Body of pancreas (tissue), 2 donors: ENCODE results near the gene ATR.

DNA sequence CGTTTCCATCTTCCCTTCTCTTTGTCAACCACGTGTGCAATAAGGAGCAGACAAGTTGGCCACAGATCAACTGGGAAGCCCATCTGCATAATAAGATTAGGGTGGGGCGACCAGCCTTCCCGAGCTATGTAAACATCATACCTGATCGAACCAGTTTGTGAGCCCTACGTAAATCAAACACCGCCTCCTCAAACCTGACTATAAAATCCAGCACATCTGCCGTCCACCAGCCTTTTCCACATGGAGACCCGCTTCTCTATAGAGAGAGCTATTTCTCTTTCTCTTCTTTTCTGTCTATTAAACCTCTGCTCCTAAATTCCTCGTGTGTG lies 37.2 kb downstream of the TRIM42 start:
- PRO-cap = no peak
- RAMPAGE, long total RNA, 2 experiments = no peak in any of the 2 experiments

DNA sequence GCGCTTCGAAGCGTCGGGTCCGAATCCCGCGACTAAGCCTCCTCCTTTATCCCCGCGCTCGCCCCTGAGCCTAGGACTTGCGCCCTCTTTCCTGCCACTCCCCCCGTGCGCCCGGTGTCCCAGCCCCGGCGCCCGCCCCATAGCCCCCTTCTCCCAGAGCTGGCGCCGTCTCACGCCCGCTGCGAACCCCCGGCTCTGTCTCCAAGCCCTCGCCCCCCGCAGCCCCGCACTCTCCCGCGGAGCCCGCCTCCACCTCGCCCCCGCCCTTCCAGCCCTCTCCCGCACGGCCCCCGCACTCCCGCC lies 387 bp downstream of the PXYLP1 start:
- PRO-cap = no peak
- RAMPAGE, long total RNA, 2 experiments = no peak in any of the 2 experiments

- PRO-cap = no peak
- RAMPAGE, long total RNA, 2 experiments = no peak in any of the 2 experiments
Measured at GRCh38 chr3:141276340-141276792, 44.7 kb downstream of the PXYLP1 start.

GRCh38 chr3:141313369-141313776 lies 54.9 kb upstream of the ZBTB38 start:
- PRO-cap = no peak
- RAMPAGE, long total RNA, 2 experiments = no peak in any of the 2 experiments

GRCh38 chr3:141370081-141370645 lies 1.9 kb downstream of the ZBTB38 start:
- PRO-cap = no peak
- RAMPAGE, long total RNA, 2 experiments = no peak in any of the 2 experiments

GRCh38 chr3:141385602-141386601 lies 17.6 kb downstream of the ZBTB38 start:
- PRO-cap = no peak
- RAMPAGE, long total RNA, 2 experiments = no peak in any of the 2 experiments

DNA sequence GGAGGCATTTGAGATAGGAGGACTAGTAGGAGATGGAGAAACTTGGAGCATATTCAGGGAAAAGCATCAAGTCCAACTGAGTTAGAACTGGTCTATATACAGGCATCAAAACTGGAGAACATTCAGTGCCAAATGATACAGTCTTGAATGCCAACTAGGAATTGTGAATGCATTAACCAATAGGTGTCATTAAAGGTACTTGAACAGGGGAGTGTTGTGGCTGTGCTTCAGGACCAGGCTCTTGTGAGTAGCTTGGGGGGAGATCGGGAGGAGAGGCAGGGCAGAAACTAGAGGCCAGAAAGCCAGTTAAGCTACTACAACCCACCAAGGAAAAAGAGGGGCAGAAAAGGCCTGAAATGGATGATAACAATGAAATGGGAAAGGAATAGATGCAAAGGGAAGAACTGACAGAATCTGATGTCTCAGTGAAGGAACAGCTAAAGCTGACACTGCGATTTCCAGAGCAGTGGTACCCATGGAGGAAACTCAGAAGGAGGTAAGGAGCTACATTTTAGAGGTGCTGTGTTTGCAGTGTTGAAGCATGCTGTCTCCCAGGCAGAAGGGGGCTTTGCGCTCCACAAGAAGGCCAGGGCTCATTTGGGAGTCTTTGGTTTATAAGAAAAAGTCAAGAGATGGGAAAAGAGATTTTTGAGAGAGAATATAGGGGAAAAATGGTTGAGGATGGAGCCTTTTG lies 37.8 kb downstream of the ZBTB38 start:
- PRO-cap = no peak
- RAMPAGE, long total RNA, 2 experiments = no peak in any of the 2 experiments

DNA sequence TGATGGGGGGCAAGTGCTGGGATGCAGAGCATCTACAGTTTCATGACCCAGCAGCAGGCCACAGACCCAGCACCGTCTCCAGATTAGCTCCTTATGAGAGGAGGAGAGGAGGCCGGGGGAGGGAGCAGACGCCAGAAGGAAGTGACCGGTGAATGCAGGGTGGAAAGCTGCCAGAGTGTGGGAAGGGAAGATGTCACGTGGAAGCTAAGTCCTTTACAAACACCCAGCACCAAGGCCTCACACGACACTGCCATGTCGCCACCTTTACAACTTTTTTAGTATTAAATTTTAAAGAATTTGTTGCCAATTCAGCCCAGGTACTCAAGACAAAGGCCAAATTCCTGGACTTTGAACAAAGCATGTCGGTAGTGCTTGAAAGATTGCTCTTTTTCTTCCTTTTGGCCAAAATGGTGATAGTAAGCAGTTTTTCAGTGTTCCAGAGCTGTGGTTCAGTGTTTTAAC lies 58.1 kb downstream of the ZBTB38 start:
- PRO-cap = no peak
- RAMPAGE, long total RNA, 2 experiments = no peak in any of the 2 experiments

DNA sequence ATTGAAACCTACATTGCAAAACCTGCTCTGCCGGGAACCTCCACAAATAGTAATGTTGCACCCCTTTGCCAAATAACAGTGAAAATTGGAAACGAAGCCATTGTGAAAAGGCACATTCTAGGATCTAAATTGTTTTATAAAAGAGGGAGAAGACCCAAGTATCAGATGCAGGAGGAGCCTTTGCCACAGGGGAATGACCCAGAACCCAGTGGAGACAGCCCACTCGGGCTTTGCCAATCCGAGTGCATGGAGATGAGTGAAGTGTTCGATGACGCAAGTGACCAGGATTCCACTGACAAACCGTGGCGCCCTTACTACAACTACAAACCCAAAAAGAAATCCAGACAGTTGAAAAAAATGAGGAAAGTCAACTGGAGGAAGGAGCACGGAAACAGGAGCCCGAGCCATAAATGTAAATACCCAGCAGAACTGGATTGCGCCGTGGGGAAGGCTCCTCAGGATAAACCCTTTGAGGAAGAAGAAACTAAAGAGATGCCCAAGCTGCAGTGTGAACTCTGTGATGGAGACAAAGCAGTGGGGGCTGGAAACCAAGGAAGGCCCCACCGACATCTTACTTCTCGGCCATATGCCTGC lies 41.9 kb upstream of the RASA2 start:
- PRO-cap = no peak
- RAMPAGE, long total RNA, 2 experiments = no peak in any of the 2 experiments

DNA sequence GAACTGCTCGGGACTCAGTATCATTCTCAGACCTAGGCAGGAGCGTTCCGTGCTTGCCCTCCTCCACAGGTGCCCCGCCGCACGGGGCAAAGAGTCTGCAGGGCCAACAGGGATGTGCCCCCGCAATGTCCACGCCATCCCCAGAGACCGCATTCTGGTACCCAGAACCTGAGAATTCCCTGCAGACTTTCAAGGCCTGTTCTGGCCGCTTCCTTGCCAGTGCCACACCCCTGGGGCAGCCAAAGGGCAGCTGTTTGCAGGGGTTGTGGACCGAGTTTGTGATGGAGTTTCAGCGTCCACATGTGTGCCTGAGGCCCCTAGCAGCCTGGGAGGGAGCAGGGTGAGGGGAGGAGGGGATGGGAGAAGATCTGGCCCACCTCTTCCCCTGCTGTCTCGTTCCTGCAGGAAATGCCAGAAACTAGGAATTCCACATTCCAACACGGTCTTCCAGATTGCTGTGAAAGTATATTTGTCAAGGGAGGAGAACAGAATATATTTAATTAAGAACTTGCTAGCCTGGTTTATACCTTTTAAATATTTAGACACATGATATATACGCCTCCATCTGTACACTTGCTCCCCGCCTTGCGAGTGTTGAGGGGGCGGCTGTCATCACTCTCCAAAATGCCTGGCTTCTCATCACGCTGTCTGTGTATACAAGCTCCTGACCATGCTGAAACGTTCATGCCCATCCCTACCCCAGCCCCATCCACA lies 31.1 kb upstream of the RASA2 start:
- PRO-cap = no peak
- RAMPAGE, long total RNA, 2 experiments = no peak in any of the 2 experiments

DNA sequence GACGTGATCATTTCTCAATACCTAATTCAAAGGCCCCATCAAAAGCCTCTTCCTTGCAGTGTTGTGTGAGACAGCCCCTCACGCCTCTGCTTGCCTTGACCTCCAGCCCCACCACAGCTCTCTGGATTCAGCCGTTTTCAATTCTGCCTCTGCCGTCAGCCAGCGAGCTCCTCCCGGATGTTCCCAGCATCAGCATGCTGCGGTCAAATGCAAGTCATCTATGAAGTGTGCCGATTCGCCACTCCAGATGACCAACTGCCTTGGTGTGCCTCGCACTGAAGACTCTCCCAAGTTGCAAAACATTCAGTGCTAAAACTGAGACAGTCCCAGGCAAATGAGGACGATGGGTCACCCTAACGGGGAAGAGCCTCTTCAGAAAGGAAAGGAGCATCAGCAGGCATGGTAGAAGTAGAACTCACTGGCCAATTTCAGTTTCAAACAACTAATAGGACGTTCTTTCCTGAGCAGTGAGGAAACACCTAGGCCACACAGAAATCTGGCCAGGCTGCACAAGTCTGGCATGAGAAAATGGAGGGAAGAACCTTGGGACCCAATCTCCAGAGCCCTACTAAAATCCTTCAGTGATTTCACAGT lies 30.5 kb upstream of the RASA2 start:
- PRO-cap = bidirectional peak, plus-strand start at position 312 of the sequence, minus-strand start at position 172 of the sequence
- RAMPAGE, long total RNA, 2 experiments = no peak in any of the 2 experiments

DNA sequence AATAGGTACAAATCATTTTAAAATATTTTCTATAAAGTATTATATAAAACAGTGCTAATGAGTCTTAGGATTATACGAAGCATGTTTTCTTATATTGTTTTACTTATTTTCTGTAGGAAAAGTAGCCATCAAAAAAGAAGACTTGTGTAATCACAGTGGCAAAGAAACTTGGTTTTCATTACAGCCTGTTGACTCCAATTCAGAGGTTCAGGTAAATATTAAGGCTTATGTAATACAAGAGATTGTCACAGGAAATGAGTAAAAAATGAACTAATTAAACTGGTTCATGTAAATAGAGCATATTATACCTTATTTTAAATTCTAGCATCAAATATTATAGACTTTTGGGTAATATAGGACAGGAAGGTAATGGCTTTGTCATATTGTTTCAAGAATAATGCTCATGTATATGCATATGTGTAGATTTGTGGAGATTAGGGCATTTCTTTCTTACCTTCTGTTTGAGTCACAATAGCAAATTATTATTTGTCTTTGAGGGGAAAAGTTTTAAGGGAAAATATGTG lies 42.8 kb downstream of the RASA2 start:
- PRO-cap = no peak
- RAMPAGE, long total RNA, 2 experiments = no peak in any of the 2 experiments

DNA sequence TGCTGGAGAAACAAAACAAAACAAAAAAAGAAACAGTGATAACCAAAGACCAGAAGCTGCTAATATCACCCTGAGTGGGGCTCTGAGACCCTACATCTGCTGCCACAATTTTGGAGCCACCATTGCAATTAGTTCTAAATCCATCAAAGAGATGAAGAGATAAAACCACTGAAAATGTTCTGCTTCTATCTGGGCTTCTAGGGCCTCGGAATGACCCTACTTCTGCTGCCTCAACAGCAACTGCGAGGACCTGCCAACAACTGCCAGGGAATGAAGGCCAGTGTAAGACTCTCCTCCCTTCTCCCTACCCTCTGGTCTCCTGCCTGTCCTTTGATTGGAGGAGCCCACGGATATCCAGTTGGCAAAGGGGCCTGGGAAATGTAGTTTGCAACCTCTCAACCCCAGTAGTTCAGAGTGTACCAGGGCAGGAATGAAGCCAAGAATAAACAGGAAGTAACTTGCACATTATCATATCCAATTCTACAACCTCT lies 91.4 kb upstream of the RNF7 start:
- PRO-cap = no peak
- RAMPAGE, long total RNA, 2 experiments = no peak in any of the 2 experiments

DNA sequence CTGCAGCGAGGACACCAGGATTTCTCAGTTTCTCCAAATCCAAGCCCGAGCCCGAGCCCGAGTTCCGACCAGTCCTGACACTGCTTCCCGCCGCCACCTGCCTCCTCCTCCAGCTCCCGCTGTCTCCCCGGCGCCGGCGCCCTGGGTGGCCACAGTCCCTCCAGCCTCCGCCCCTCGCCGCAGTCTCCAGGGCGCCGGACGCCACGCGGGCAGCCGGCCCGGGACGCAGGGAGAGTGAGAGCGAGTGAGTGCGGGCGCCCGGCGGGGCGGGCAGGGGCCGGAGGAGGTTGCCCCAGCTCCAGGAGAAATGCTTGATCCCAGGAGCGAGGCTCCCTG lies 78.0 kb upstream of the RNF7 start:
- PRO-cap = bidirectional peak, plus-strand start at position 152 of the sequence, minus-strand start at position 126 of the sequence
- RAMPAGE, long total RNA, 2 experiments = start-site peak on the plus strand in 1 of 2 experiments, centred at position 178 of the sequence, 7 reads per replicate

GRCh38 chr3:141737922-141738151 lies 261 bp upstream of the RNF7 start:
- PRO-cap = bidirectional peak, plus-strand start at chr3:141738298, minus-strand start at chr3:141738091
- RAMPAGE, long total RNA, 2 experiments = no peak in any of the 2 experiments

DNA sequence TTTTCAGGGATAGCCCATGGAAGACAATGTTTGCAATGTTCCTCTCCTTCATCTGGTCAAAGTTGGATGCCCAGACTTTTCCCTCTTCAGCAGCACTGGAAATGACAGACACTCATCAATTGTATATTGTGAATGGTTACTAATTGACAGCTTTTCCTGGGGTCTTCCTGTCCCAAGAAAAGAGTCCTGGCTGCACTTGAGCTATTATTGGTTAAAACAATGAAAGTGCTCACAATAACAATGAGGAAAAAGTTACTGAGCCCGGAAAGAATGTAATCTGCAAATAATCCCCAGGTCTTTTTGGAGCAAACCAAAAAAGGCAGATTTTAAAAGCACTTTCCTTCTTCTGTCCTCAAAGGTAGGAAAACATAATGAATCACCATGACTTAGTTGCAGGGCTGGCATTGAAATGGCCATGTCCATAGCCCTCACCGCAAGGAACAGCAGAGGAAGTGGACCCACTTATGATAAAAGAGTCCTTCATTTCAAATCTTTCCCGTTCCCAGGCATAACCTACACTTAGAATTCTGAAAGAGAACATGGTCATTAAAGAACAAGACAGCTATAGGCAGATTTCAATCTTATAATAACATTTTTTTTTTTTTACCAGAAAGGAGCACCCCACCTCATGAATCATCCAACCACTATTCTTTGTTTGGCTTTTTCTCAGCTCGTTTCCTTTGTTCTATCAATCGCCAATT lies 35.6 kb upstream of the ATP1B3 start:
- PRO-cap = no peak
- RAMPAGE, long total RNA, 2 experiments = no peak in any of the 2 experiments

DNA sequence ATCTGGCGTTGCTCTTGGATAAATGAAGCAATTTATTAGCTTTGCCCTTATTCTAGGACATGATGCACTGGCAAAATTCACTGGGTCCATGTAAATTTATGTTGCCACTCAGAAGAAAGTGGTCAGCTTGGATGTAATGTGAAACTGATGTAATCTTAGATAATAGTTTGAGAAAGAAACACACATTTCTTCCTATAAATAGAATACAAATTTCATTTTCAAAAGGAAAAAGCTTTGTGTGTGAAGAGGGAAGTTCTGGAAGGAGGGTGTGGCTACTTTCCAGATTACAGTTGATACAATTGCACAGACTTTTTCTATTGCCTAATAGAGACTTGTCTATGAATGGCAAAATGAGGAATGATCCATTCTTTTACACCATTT lies 23.3 kb upstream of the ATP1B3 start:
- PRO-cap = no peak
- RAMPAGE, long total RNA, 2 experiments = no peak in any of the 2 experiments

DNA sequence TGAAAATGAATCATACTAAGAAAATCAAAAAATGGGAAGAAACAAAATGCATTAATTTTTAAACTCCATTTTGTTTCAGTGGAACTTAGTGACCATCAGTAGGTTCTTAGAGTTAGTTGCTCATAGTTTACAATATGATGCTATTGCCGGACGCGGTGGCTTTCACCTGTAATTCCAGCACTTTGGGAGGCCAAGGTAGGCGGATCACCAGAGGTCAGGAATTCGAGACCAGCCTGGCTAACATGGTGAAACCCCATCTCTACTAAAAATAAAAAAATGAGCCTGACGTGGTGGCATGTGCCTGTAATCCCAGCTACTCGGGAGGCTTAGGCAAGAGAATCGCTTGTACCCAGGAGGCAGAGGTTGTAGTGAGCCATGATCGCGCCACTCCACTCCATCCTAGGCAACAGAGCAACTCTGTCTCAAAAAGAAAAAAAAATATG lies 43.1 kb downstream of the ATP1B3 start:
- PRO-cap = no peak
- RAMPAGE, long total RNA, 2 experiments = no peak in any of the 2 experiments

DNA sequence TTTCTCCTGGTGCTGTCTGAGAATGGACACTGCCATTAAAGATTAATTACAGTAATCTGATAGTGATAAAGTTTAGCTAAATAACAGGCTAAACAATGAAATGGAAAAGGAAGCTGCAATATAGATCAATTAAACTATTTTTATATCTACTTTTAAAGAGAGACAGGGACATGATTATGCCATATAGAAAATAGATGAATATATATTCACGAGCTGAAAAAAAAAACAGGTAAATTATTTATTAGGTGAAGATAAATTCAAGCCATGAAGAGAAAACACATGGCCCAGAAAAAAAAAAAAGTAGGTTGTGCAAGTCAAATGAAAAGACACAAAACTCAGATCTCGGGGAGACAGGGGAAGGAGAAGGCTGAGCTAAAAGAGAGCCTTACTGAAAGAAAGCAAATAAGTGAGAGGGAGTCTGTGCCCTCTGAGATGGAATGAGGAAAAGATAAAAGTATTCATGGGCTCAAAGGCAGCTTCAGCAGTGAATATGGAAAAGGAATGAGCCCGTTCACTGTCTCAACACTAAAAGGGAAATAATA lies 1.4 kb downstream of the TFDP2 start:
- PRO-cap = no peak
- RAMPAGE, long total RNA, 2 experiments = no peak in any of the 2 experiments

DNA sequence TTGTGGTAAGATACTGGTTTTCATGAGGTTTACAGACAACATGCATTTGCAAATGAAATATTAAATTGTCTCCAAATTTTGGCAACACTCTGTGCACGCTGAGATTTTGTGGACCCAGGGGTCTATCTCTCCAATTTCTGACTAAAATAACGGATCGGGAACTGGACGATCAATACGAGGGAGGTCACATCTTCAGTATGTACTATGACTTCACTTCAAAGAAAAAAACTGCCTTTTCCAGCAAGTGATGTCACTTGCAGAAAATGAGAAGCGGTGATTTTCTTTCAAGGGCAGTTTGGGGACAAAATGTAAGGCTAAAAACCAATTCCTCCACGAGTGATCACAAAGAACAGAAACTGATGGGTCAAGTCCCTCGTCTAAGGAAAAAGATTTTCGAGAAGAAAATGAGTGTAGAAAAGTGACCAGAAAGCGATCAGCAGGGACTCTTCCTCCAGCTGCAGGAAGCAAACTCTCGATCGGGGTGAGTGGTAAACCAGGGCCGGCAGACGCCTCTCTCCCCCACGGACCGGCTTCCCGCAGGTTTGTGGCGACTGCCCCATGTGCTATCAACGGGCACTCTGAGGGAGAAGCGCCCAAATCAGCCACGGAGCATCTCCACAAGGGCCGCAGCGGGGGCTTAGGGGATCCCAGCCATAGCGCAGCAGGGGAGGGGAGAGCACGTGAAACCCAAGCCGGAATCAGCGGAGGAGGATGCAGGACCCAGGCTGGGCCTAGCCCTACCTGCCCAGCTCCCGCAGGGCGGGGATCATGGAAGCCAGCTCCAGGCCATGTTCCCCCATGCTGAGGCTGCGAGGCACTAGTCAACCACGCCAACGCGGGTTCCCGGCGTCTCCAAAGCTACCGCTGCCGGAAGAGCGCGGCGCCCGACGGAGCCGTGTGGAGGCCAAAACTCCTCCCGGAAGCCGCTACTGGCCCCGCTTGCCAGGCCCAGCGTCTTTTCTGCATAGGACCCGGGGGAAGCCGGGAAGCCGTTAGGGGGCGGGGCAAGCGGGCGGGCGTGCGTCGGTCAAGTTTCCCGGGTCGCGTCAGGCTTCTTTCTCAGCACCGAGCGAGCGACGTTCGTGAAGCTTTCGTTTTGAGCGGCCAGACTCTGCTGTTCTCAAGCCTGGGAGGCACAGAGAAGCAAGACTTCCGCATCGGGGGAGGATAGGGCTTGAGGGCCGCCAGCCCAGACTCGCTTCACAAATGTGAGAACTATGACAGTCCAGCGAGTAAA lies at the start of gene ATR:
ATR (minus strand) TSS at position 829 of the 1,237 bp plus-strand sequence.
- PRO-cap = bidirectional peak, plus-strand start at position 1,107 of the sequence, minus-strand start at position 860 of the sequence
- RAMPAGE, long total RNA, 2 experiments = start-site peak on the minus strand in 2 of 2 experiments, centred at positions 823 to 881 of the sequence, 28 to 245 reads per replicate